Helper T cell (primary cell): Measurements from ENCODE around the gene KCNJ2.

DNA sequence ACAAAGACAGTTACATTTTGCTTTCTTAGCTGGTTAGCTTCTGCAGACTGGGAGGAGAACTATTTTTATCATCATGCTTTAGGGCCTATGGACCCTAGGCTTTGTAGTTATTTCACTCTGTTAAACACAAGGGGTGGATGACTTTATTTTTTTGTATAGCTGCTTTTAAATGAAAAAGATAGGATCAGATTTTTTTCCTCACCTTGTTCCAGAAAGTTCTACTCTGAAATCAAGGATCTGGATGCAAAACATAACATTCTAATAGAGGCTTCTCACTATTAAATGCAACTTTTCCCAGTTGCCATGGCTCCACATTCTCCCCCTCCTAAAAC, 2.9 kb downstream of the KCNJ16 start:
- PRO-cap, 2 experiments, result no peak in any of the 2 experiments

DNA sequence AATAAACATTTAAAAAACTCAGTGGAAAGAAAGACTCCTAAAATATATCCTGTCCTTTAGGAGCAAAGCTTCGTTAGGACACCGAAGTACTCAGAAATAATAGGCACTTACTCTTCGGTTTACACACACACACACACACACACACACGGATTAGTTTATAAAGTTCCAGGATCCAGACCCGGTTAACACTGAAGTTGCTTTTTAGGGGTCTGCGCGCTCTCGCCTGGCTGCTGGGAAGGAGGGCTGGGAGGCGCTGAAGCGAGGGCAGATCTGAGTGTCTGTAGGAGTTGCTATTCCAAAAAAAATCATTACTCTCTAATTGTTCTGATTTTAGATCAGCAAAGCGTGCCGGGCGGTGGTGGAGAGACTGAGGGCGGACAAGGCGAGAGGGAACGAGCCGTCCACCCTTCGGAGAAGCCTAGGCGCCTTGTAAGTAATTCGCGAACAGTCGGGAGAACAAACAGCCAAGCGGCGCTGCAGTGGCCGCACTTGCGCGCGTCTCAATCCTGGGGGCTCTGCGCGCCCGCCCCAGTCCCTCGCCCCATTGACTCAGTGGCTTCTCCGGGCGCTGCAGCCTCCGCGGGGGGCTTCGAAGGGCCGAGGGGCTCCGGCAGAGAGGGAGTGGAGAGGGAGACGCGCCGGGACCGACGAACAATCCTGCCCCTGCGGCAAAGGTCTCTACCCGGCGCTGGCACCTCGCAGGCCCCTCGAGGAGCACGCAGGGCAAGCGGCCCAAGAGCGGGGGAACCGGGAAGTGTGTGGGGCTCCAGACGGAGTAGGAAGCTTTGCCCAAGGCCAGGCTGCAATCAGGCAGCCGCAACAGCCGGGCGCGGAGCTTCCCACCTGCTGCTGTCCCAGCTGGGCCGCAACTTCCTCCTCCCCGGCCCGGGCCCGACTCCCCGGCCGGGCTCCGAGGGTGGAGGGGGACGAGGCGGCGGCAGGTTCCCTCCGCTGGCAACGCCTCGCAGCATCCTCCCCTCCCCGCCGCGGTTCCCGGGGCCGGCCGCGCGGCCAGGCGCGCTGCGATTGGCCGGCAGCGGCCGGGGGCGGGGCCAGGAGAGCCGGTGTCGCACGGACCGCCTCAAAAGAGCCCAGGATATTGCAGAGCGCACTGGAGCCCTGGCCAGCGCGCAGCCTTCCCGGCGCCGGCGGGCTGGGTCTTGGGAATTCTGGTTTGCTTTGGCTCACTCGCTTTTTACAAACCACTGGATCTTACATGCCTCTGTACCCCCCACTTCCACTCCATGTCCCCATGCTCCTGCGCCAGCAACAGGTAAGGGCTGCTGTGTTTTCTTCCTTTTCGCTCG, at the start of gene KCNJ2:
KCNJ2 (plus strand) TSS at position 1,104 of the 1,307 bp plus-strand sequence.
- PRO-cap, 2 experiments, result no peak in any of the 2 experiments

- PRO-cap, 2 experiments, result no peak in any of the 2 experiments
Measured at GRCh38 chr17:71681626-71682142, 439.1 kb upstream of the SOX9 start.

DNA sequence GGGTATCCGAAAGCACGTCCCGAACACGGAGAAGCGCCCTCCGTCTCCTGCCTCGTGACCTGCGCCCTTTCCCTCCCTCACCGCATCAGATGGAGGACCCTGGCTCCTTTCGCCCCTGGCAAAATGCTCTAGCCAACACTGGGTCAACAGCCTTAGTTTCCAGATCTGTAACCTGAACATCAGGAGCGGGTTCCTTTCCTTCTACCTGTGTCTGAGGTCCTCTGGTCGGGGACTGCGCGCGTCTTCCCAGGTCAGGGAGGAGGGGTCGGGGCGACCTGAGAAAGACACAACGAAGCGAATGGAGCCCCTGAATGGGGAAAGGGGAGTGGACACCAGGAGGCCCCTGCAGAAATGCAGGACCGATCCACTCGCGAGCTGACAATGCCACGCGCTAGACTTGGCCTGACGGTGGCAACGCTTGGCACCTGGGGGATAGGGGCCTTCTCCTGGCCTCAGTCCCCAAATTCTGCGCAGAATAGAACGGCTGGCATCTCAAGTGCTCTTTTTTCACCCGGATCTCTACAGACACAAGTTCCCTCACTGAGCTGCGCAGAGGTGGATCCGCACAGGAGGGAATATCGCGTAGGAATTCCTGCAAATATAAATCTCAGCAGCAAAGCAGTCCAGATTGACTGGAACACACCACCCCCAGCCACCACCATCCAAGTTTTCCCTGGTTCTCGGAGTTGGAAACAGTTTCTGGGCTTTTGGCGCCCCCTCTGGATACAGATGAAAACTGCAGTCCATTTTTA, 2.6 kb upstream of the SOX9 start:
- PRO-cap, 2 experiments, result no peak in any of the 2 experiments

- PRO-cap, 2 experiments, result no peak in any of the 2 experiments
Measured at GRCh38 chr17:72152391-72152761, 31.6 kb downstream of the SOX9 start.

- PRO-cap, 2 experiments, result no peak in any of the 2 experiments
Measured at GRCh38 chr17:72479127-72479678, 358.4 kb downstream of the SOX9 start.

DNA sequence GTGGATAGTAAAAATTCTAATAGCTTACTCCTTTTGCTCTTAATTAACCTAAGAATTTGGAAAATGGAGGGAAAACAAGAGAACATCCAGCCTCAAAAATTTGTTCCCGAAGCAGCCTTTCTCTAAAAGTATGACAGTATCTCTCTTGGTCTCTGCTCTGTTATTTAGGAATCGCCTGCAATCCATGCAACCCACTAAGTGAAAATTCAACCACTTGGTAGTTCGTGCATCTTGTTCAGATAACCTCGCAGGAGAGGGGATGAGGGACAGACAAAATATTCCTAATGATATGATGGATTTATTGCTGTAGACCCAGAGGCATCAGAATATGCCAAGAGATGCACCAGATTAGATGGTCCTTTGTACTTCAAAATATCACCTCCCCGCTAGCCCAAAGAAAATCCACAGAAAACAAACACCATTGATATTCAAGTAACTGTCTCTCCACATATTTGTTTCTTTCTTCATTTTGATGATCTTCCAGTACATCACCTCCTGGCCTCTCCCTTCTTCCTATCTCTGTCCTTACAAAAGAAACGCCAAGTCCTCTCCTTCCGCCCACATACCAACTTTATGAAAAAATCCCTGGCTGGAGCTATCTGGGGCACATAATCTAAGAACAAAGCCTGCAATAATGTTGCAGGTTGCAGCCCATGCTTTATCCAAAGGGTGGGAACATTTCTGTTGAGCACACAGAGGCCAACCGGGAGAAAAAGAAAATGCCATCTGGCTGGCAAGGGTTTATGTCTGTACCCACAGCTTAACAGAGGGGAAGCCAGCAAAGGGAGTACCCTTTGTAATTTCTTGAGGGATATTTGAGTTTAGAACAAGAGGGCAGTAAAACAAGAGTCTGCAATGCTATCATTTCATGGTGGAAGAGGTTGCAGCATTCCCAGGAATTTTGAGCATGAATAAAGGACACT, 409.4 kb downstream of the SOX9 start:
- PRO-cap, 2 experiments, result no peak in any of the 2 experiments

DNA sequence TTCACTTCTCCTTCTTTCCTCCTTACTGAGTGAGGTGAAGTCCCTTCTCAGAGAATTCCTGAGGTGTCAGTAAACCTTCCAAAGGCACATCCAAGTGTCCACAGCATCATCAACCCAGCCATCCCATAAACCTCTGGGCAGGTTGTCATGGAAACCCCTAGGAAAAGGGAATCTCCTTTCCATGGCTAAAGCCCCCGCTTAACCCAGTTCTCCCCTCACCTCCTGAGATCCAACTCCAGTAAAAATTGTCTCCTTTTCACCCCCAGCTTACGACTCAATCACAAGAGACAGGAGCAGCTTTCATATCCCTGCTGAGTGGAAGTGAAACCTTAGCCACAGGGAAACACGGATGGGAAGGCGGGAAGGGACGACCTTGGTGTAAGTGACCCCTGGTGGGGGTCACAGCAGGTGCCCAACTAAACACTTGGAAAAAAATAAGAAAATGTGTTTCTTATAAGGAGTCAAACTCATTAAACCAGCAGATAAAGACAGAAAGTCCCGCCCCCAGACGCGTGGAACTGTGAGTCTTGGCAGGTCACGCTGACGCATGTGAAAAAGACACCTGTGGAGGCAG, 432.0 kb downstream of the SOX9 start:
- PRO-cap, 2 experiments, result no peak in any of the 2 experiments

DNA sequence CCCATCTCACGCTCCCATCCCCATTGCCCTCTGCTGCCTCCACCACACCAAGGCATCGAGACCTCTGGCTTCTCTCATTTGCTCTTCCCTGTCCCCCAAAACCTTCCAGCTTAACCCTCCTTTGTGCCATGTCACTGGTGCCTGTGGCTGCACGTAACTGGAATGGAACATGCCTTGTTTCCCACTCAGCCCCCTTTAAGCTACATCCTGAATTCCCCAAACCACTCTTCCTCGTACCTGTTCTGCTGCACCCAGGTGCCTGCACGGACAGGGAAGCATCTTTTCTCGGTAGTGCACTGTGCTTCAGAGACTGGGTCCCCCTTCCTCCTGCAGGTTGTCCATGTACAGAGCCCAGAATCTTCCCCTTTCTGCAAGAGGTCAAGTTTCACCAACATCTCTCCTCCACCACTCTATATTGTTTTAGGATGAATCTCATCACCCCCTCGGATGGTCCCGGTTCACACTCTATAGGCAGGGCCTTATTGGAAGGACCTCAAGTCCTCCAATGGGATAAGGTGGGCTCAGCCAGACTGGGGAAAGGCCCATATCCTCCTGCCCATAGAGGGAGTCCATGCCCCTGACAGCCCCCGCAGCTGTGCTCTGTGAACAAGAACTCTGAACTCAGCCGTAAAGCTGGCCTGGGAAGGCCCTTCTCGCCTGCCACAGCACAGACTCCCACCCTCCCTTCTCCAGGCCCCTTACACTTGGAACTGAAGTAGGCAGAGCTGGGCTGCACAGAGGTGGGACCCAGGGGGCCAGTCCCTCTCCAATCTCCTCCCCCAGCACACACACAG, 453.6 kb downstream of the SOX9 start:
- PRO-cap, 2 experiments, result no peak in any of the 2 experiments

GRCh38 chr17:72578250-72578531, 457.4 kb downstream of the SOX9 start:
- PRO-cap, 2 experiments, result no peak in any of the 2 experiments

DNA sequence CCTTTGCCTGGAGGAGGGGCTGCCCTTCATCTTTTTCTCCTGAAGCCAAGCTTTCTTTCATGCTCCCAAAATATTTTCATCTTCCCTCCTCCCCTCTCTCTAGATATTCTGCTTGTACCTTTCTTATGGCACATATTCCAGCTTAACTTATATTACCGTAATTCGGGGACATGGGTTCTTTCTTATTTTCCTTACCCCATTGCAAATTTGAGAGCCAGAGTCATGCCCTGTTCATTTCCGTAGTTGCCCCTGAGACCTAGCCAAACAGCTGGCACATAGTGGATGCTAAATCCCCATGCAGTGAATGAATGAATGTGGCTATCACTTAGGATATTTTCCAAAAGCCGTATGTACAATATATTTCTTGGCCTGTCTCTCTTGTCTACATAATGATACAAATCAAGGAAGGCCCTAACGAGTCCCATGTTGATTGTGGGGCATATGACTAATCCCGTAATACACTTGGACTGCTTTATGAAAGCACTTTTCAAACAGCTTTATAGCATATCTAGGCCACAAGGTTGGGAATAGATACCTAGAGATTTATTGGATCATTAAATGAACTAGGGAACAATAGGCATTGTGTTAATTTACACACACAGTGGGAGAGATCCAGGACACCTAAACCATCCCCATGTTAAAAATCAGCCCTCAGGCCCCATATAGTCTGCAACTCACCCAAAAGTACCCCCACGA, 478.1 kb downstream of the SLC39A11 start:
- PRO-cap, 2 experiments, result no peak in any of the 2 experiments

DNA sequence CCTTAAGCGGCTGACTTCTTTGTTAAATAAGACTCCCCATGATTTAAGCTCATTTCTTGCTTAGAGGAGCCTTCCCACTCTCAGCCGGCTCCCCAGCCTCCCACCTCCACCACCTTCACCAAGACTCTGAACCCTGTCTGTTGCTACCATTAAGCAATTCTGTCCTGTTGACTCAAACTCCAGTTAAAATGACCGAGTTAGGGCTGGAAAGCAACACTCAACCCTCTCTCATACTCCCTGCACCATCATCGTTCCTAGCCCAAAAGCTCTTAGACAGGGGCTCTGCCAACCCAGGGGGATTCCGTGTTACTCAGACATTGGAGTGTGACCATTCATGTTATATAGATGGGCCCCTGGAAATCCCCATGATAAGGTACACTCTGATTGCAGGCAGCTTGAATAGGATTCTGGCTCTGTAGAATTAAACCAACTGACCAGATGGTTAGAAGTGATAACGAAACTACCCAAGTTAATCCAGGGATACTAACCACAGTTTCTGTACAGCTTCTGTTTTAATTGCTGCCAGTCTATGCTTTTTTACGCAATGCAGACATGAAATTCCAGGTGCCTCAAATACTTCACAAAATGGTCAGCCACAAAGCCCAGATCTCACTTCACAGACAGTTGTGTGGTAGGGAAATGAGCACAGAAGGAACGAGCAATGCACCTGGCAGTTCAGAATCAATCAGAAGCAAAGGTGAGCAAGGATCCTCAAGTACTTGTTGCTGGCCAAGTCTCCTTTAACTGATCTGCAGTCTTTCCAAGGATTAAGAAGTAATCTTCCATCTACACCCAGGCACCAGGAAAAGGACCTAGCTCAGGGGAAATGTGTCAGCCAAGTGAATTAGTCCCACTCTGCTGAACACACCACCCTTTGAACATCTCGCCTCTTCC, 2.1 kb downstream of the SSTR2 start:
- PRO-cap, 2 experiments, result no peak in any of the 2 experiments

DNA sequence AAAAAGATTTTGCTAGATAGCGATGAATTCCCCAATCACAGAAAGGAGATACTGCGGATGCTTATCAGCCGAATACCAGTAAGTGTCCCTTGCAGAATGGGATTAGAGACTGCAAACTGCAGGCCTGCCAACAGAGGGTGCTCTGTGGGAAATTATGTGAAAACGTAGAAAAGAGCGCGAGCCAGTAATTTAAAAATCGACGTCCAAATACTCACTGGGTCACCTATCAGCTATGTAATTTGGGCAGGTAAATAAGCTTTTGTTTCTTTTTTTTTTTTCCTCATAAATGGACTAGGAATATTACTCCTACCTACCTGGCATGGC, 1.4 kb upstream of the COG1 start:
- PRO-cap, 2 experiments, result no peak in any of the 2 experiments

DNA sequence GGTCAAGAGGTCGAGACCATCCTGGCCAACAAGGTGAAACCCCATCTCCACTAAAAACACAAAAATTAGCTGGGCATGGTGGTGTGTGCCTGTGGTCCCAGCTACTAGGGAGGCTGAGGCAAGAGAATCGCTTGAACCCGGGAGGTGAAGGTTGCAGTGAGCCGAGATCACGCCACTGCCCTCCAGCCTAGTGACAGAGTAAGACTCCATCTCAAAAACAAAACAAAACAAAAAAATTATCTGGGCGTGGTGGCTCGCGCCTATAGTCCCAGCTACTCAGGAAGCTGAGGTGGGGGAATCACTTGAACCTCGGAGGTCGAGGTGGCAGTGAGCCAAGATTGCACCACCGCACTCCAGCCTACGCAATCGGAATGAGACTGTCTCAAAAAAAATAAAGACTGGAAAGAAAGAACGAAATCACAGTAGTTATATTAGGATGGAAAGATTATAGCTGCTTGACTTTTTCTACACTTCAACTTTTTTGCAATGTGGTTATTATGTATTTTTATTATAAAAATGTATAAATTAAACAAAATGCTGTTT, 18.9 kb downstream of the COG1 start:
- PRO-cap, 2 experiments, result peak in 1 of 2 experiments; most common plus-strand start position 422 of the sequence (in 1); most common minus-strand start position 200 of the sequence (in 1)

GRCh38 chr17:73228606-73229187, 3.5 kb downstream of the FAM104A start:
- PRO-cap, 2 experiments, result no peak in any of the 2 experiments

- PRO-cap, 2 experiments, result no peak in any of the 2 experiments
Measured at GRCh38 chr17:73261974-73262759, 487 bp upstream of the CPSF4L start.

- PRO-cap, 2 experiments, result no peak in any of the 2 experiments
Measured at GRCh38 chr17:73278932-73279438, 17.3 kb upstream of the CPSF4L start.

DNA sequence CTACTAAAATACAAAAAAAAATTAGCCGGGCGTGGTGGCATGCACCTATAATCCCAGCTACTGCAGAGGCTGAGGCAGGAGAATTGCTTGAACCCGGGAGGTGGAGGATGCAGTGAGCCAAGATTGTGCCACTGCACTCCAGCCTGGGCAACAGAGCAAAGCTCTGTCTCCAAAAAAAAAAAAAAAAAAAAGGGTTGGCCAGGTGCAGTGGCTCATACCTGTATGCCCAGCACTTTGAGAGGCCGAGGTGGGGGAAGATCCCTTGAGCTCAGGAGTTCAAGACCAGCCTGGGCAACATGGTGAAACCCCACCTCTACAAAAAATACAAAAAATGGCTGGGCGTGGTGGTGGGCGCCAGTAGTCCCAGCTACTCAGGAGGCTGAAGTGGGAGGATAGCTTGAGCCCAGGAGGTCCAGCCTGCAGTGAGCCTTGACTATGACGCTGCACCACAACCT, 2.9 kb downstream of the CDC42EP4 start:
- PRO-cap, 2 experiments, result no peak in any of the 2 experiments

DNA sequence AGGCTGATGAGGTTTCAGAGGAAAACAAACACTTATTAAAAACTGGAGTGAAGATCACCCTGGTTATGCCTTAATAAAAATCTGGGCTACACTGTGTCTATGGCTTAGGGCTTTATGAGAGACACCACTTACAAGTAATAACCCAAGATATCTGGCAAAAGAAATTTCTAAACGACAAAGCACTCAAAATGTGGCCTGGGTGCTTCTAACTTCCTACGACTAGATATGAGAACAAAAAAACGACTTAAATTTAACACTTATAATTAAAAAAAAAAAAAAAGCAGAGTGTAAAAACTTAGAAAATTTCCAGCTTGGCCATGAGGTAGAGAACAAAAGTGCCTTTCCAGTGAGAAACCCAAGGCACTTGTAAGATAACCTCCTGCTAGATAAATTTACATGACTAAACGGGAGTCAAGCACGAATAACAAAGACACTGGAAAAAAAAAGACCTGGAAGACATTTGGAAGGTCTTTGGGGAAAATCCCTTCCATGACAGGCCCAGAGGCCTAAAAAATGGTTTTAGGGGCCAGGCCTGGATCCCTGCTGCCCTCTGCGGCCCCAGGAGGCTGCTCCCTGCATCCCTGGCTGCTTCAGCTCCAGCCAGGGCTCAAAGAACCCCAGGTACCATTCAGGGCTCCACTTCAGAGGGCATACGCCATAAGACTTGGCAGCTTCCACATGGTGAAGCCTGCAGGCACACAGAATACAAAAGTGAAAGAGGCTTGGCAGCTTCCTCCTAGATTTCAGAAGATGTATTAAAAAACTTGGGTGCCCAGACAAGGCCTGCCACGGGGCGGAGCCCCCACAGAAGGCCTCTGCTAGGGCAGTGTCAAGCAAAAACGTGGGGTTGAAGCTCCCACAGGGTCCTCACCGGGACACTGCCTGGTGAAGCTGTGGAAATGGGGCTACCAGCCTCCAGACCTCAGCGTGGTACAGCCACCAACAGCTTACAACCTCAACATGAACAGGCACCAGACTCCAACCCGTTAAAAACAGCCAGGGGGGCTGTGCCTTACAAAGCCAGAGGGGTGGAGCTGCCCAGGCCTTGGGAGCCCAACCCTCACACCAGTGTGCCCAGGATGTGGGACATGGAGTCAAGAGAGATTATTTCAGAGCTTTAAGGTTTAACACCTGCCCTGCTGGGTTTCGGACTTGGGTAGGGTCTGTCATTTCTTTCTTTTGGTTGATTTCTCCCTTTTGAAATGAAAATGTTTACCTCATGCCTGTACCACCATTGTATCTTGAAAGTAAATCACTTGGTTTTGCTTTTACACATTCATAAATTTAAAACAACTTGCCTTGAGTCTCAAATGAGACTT, 77.2 kb downstream of the SDK2 start:
- PRO-cap, 2 experiments, result peak in 1 of 2 experiments; most common plus-strand start position 807 of the sequence (in 1); most common minus-strand start position 707 of the sequence (in 1)

DNA sequence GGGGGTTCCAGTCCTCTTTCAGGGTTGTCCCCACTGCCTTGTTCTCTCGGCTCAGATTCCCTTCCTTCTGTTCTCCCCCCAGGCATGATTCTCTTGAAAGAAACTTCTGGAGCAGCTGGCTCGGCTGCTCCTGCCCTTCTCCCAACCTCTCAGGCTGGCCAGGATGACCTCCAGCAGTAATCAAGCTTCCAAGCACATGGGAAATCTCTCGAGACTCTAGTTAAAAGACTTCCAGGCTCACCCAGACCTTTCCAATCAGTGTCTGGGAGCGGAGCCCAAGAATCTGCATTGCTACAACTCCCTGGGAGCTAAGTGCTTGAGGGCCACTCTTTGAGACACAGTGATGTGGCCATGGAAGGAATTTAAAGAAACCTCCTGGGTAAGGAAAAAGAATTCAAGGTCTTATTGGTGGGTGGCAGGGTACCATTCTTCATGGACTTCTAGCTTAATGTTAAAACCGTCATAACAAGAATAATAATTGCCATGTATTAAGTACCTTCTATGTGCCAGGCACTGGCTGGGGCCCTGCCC, 3.4 kb downstream of the SDK2 start:
- PRO-cap, 2 experiments, result no peak in any of the 2 experiments